Adrenal gland (tissue), 7 donors: ENCODE measurements around the genes STRIT1 and C3orf33.

- PRO-cap, 3 experiments, result no peak in any of the 3 experiments
- RAMPAGE, long total RNA, 4 experiments, result no peak in any of the 4 experiments
- RRBS, result no CpG with 5 or more reads among the region's 25 CpGs
Measured at GRCh38 chr3:152193562-152194405, 74.9 kb upstream of the MBNL1 start.

DNA sequence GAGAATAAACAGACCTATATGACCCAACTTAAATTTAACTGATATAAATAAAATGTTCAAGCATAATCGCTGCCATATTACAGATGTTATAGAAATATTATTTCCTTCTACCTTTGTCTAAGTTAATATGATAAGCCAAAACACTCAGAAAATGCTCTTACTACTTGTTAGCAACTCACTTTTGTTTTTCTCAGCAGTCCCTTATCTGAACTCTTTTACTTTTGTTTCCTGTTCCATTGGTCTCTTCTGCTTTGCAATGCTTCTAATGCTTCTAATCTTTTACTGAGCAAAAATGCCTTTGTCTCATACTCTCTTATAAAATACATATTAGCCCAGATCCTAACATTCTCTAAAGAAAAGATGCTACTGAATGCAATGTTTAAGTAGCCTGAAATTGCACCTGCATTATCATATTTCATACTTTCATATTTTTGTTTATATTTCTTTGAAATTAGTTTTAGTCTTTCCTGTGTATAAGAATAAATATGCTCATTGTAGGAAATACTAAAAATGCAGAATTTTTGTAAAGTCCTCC, 67.6 kb upstream of the MBNL1 start:
- PRO-cap, 3 experiments, result no peak in any of the 3 experiments
- RAMPAGE, long total RNA, 4 experiments, result no peak in any of the 4 experiments
- RRBS, result no CpG with 5 or more reads among the region's 1 CpG

GRCh38 chr3:152202950-152203656, 65.6 kb upstream of the MBNL1 start:
- PRO-cap, 3 experiments, result no peak in any of the 3 experiments
- RAMPAGE, long total RNA, 4 experiments, result no peak in any of the 4 experiments
- RRBS, result no CpG with 5 or more reads among the region's 3 CpGs

DNA sequence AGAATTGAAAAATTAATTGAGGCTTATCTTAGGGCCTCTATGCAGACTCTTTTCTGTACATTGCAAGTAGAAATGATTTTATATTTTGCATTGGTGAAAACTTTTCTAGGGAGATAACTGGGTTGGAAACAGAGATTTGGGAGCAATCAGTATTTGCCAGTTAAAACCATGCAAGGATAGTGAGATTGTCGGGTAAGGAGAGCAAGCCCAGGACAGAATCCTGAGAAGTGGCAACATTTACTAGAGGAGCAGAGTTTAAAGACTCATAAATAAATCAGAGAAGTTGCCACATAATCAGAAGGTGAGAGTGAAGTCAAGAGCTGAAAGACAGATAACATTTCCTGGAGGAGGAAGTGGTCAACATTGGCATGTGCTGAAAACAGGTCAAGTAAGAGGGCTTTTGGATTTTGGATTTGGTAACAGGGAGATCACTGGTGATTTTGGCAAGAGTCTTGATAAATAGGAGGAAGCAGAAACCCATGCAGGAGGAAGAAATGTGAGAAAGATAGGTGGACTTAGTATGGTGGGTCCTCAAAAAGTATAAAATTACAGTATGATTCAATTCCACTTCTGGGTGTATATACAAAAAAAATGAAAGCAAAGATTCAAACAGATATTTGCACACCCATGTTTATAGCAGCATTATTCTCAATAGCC, 27.6 kb upstream of the MBNL1 start:
- PRO-cap, 3 experiments, result no peak in any of the 3 experiments
- RAMPAGE, long total RNA, 4 experiments, result no peak in any of the 4 experiments
- RRBS, result no CpG with 5 or more reads among the region's 1 CpG

- PRO-cap, 3 experiments, result no peak in any of the 3 experiments
- RAMPAGE, long total RNA, 4 experiments, result no peak in any of the 4 experiments
- RRBS, result no CpG with 5 or more reads among the region's 2 CpGs
Measured at GRCh38 chr3:152253998-152254515, 14.7 kb upstream of the MBNL1 start.

GRCh38 chr3:152308804-152309833, 40.4 kb downstream of the MBNL1 start:
- PRO-cap, 3 experiments, result no peak in any of the 3 experiments
- RAMPAGE, long total RNA, 4 experiments, result no peak in any of the 4 experiments
- RRBS, result 79% methylated on average over 1 of the region's 8 CpGs

DNA sequence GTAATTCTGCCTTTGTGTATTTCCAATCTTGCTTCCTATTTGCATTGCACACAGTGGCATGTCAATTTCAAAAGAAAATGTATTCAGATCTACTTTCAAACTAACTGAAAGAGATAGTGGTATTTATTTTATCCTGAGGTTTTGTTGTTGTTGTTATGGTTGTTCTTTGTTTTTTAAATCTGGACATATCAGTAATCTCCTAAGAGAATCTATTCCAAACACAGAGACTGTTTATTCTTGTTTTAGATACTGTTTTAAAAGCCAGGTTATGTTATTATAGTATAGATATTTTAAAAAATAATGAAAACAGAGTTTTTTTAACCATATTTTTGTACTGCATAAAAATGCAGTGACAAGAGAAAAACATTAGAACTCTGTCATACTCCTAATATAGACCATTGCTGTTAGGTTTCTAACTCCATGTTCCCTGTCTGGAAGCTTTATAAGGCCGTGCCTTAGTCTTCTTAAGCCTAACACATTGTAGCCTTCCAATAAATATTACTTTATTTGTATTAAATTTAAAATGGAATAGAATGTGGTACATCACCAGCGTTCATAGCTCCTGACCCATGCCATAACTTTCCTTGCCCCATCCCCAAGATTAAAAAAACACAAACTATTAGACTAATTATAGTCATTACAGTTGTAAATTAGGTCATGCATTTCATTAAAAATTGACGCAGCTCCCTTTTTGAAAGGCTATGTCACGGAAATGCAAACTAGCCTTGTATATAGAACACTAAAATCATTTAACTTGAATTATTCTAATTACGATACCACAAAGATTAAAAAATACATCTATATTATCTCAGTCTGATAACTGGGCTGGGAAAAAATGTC, 53.2 kb downstream of the MBNL1 start:
- PRO-cap, 3 experiments, result no peak in any of the 3 experiments
- RAMPAGE, long total RNA, 4 experiments, result start-site peak on the plus strand in 1 of 4 experiments, centred at positions 125 to 335 of the sequence, 5 to 9 reads per replicate
- RRBS, result no CpG with 5 or more reads among the region's 5 CpGs

- PRO-cap, 3 experiments, result no peak in any of the 3 experiments
- RAMPAGE, long total RNA, 4 experiments, result no peak in any of the 4 experiments
- RRBS, result no CpG with 5 or more reads among the region's 2 CpGs
Measured at GRCh38 chr3:152348119-152349403, 79.8 kb downstream of the MBNL1 start.

DNA sequence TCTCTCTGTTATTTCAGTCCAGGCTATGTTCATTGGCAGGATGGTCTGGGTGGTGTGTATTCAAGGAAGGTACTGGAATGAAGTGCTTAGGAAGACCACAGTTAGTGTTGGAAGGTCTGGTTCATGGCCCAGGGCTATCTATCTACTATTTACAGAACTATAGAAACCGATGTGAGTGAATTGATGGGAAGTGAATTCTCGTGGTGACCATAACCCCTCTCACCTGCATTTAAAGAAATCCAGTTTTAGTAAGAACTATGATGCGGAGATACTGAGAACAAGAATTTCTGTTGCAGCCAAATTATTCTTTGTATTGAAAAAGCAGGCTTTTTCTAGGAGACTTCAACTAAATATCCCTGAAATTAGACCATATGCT, 143.9 kb downstream of the MBNL1 start:
- PRO-cap, 3 experiments, result peak in 1 of 3 experiments; most common plus-strand start position 168 of the sequence (in 1)
- RAMPAGE, long total RNA, 4 experiments, result no peak in any of the 4 experiments
- RRBS, result no CpG with 5 or more reads among the region's 3 CpGs

DNA sequence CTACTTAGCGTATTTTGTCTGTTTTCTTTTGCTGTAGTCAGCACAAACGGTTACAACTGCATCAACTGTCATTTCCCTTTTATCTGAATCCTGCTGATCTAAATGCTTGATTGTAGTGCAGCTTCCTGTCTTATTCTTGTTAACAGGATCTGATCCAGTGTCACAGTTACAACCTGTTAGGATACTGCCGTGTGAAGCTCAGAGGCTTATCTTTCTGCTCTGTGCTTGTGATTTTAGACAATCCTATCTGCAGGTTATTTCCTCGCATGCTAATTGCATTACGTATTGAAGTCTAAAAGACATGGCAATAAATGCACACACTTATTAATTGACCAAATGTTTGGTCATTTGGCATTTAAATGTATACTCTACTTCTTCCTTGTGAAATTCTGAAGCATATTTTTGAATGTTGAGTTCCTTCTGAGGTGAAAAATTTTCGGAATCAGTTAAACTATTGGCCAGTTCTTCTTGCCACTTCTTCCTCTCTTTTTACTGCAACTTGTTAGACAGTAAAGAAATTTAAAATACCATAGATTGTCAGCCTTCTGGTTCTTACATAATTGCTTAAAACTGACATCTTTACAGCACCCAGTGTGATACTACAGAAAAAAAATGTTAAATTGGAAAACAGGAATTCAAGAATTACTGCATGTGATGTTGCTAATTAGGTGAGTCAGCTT, 168.2 kb downstream of the MBNL1 start:
- PRO-cap, 3 experiments, result no peak in any of the 3 experiments
- RAMPAGE, long total RNA, 4 experiments, result no peak in any of the 4 experiments
- RRBS, result no CpG with 5 or more reads among the region's 6 CpGs

DNA sequence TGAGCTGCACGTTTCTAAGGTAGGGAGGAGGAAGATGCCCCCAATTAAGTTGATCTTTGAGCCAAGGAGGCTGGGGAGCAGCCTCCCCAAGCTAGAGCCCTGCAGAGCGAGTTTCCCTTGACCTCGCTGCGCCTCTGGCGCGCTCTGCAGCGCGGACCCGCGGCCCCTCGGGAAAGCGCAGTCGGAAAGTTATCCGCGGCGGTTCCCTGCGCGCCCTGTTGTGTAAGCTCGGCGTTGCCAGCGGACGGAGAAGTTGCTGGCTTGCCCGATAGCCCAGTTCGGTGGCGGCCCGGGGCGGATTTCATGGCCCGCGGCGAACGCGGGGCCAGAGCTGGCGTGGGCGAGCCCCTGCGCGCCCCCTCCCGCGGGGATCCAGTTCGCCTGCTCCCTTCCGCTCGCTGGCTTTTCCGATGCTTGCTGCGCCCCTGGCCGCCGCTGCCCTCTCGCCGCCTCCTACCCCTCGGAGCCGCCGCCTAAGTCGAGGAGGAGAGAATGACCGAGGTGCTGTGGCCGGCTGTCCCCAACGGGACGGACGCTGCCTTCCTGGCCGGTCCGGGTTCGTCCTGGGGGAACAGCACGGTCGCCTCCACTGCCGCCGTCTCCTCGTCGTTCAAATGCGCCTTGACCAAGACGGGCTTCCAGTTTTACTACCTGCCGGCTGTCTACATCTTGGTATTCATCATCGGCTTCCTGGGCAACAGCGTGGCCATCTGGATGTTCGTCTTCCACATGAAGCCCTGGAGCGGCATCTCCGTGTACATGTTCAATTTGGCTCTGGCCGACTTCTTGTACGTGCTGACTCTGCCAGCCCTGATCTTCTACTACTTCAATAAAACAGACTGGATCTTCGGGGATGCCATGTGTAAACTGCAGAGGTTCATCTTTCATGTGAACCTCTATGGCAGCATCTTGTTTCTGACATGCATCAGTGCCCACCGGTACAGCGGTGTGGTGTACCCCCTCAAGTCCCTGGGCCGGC, 649 bp downstream of the P2RY1 start:
- PRO-cap, 3 experiments, result peak in 3 of 3 experiments; most common plus-strand start position 221 of the sequence (in 2); most common minus-strand start position 146 of the sequence (in 3)
- RAMPAGE, long total RNA, 4 experiments, result no peak in any of the 4 experiments
- RRBS, result 8% methylated on average over 12 of the region's 79 CpGs

DNA sequence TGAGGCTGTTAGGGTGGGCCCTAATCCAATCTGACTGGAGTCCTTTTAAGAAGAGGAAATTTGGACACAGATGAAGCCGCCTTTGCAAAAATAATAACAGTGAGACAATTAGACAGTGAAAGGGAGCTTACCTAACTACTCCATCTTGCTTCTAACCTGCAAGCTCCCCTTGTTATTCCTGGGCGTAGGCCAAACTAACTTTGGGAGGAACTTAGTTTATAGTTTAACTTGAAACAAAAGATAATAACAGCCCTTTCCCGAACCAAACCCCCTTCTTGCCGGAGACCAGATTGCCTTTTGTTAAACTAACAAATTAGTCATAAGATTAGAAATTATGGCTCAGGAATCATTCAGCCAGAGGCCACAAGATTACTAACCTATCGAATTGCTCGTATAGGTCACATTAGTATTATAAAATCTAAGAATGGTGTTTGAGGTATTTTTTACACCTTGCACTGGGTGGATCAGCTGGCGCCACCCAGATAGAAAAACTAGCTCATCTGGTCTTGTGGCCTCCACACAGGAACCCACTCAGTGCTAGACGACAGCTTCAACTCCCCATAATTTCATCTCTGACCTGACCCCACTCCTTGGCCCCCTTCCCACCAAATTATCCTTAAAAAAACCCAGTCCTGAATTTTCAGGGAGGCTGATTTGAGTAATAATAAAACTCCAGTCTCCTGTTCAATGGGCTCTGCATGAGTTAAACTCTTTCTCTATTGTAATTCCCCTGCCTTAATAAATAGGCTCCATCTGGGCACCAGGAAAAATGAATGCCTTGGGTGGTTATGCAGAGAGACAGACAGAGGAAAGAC, 65.2 kb upstream of the RAP2B start:
- PRO-cap, 3 experiments, result no peak in any of the 3 experiments
- RAMPAGE, long total RNA, 4 experiments, result no peak in any of the 4 experiments
- RRBS, result no CpG with 5 or more reads among the region's 8 CpGs

- PRO-cap, 3 experiments, result peak in 1 of 3 experiments; most common minus-strand start chr3:153167523 (in 1)
- RAMPAGE, long total RNA, 4 experiments, result no peak in any of the 4 experiments
- RRBS, result no CpG with 5 or more reads among the region's 2 CpGs
Measured at GRCh38 chr3:153167447-153168459, 5.7 kb downstream of the RAP2B start.

- PRO-cap, 3 experiments, result no peak in any of the 3 experiments
- RAMPAGE, long total RNA, 4 experiments, result no peak in any of the 4 experiments
- RRBS, result no CpG with 5 or more reads among the region's 8 CpGs
Measured at GRCh38 chr3:153506316-153506543, 344.2 kb downstream of the RAP2B start.

DNA sequence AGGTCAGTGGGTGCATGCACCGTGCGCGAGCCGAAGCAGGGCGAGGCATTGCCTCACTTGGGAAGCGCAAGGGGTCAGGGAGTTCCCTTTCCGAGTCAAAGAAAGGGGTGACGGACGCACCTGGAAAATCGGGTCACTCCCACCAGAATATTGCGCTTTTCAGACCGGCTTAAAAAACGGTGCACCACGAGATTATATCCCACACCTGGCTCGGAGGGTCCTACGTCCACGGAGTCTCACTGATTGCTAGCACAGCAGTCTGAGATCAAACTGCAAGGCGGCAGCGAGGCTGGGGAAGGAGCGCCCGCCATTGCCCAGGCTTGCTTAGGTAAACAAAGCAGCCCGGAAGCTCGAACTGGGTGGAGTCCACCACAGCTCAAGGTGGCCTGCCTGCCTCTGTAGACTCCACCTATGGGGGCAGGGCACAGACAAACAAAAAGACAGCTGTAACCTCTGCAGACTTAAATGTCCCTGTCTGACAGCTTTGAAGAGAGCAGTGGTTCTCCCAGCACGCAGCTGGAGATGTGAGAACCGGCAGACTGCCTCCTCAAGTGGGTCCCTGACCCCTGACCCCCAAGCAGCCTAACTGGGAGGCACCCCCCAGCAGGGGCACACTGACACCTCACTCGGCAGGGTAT, 344.6 kb downstream of the RAP2B start:
- PRO-cap, 3 experiments, result no peak in any of the 3 experiments
- RAMPAGE, long total RNA, 4 experiments, result no peak in any of the 4 experiments
- RRBS, result no CpG with 5 or more reads among the region's 26 CpGs

- PRO-cap, 3 experiments, result no peak in any of the 3 experiments
- RAMPAGE, long total RNA, 4 experiments, result no peak in any of the 4 experiments
- RRBS, result no CpG with 5 or more reads among the region's 6 CpGs
Measured at GRCh38 chr3:155293616-155294028, at the start of gene STRIT1. Gene STRIT1, minus strand, starts transcription at chr3:155293683.

DNA sequence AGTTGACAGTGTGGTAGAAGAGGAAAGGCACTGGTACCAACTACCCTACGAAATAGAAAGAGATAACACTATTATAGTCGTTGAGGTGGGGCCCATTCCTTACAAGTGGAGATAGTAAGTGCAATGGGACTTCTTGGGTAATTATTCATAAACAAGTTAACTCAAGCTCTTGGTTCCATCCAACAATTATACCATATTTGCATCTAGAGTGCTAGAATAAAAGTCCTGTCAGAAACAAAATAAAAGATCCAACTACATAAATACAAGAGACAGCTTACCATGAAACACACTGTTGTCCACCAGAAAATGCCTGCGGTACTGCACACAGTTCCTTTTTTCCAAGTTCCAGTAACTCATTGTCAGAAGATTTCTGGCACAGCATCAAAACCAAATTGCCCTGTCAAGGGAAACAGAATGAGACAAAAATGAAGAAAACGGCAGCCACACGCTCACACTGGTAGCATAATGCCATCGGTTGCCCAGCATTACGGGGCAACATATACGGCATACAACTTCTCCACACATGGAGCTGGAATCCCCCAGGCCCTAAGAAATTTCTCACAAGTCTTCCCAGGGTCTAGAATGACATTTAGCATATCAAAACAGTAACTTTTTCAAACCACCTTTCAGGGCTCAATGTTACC, 40.9 kb downstream of the PLCH1 start:
- PRO-cap, 3 experiments, result no peak in any of the 3 experiments
- RAMPAGE, long total RNA, 4 experiments, result no peak in any of the 4 experiments
- RRBS, result no CpG with 5 or more reads among the region's 8 CpGs

DNA sequence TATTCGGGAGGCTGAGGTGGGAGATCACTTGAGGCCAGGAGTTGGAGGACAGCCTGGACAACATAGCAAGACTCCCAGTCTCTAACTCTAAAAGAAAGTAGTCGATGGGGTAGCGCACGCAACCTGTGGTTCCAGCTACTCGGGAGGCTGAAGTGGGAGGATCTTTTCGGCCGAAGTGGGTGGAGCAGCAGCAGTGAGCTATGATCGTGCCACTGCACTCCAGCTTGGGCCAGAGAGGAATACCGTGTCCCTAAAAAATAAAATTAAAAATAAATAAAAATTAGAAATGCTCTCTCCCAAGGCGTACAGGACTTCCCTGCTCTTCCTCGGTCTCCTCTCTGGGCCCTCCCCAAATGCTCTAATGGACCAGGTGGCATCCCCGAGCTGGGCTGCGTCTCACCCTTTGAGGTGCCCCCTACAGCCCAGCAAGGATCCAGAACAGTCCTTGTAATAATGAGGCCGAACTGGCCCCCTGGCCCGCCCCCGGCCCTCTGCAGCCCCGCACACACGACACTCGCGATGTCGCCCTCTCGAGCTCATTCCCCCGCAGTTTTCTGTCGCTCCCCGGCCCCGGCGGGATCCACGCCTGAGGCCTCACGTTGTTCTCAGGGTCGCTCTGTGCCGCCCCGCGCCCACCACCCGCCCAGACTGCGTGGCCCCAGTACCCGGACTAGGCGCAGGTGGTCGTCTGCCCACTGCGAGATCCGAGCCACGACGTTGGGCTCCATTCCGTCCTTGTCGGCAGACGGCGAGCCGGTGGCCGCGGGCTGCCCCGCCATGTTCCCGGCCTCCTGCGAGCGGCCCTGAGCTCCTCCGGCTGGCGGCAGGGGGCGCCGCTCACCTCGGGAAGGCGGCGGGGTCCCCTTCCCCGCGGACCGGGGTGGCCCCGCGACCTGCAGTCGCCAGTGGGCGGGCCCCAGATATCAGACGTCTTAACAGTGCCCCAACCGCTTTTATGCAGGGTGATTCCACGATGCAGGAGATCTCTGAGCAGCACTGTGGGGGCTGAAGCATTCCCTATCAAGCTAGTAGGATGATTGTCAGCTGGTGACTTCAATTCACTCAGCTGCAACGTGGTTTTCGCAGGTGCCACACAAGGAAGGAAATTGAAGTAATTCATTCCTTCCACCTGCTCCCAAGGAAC, at the start of gene C3orf33:
TSS of gene C3orf33 (minus strand) at position 805 of the 1,144 bp plus-strand sequence.
- PRO-cap, 3 experiments, result peak in 3 of 3 experiments; most common plus-strand start position 549 of the sequence (in 2); most common minus-strand start position 793 of the sequence (in 2)
- RAMPAGE, long total RNA, 4 experiments, result start-site peak on the minus strand in 1 of 4 experiments, centred at position 796 of the sequence, 85 reads per replicate
- RRBS, result under 1% methylated on average over 34 of the region's 72 CpGs

GRCh38 chr3:155871287-155872029, 1.0 kb downstream of the GMPS start:
- PRO-cap, 3 experiments, result peak in 3 of 3 experiments; most common plus-strand start chr3:155871744 (in 2); most common minus-strand start chr3:155871754 (in 2)
- RAMPAGE, long total RNA, 4 experiments, result no peak in any of the 4 experiments
- RRBS, result 1% methylated on average over 22 of the region's 57 CpGs

GRCh38 chr3:156535628-156536298, 19.2 kb downstream of the SSR3 start:
- PRO-cap, 3 experiments, result no peak in any of the 3 experiments
- RAMPAGE, long total RNA, 4 experiments, result no peak in any of the 4 experiments
- RRBS, result no CpG with 5 or more reads among the region's 2 CpGs